HGPS cell (cell line): ENCODE data around the genes TMEM156 and KLHL5.

GRCh38 chr4:38155334-38155582, 195.1 kb downstream of the PTTG2 start:
- RRBS = no CpG with 5 or more reads among the region's 7 CpGs

- RRBS = no CpG with 5 or more reads among the region's 6 CpGs
Measured at GRCh38 chr4:38223945-38224296, 263.7 kb downstream of the PTTG2 start.

DNA sequence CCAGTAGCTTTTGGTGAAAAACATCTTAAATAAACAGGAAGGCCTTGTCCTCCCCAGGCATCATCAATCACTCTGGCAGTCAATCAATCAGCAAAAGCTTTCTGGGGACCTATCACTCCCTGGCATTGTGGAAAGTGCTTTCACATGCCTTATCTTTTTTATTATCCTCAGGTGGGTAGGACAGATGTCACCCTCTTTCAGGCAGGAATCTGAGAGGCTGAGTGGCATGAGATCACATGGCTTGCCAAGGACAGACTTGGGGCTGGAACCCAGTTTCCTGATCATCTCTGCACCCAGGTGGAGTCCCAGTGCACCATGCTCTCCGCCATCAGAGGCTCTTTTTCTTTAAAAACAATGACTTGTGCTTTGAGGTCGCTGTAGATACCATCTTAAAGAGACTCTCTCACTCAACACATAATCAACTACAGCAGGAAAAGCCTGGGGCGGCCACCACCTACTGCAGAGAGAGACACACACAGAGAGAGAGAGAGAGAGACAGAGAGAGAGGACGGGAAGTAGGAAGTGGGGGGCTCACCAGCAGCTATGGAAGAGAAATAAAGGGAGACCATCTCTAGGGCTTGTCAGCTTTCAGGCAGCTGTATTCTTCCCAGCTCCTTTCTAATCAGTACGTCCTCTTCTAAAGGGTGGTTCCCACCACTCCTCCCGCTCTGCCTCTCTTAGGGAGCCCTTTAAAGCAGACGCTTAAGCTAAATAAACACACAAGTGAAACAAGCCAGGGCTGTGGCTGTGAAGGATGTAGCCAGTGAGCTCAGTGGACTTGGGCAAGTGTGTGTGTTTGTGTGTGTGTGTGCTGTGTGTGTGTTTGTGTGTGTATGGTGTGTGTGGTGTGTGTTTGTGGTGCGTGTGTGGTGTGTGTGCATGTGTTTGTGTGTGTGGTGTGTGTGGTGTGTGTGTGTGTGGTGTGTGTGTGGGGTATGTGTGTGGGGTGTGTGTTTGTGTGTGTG, 282.9 kb downstream of the PTTG2 start:
- RRBS = no CpG with 5 or more reads among the region's 8 CpGs

DNA sequence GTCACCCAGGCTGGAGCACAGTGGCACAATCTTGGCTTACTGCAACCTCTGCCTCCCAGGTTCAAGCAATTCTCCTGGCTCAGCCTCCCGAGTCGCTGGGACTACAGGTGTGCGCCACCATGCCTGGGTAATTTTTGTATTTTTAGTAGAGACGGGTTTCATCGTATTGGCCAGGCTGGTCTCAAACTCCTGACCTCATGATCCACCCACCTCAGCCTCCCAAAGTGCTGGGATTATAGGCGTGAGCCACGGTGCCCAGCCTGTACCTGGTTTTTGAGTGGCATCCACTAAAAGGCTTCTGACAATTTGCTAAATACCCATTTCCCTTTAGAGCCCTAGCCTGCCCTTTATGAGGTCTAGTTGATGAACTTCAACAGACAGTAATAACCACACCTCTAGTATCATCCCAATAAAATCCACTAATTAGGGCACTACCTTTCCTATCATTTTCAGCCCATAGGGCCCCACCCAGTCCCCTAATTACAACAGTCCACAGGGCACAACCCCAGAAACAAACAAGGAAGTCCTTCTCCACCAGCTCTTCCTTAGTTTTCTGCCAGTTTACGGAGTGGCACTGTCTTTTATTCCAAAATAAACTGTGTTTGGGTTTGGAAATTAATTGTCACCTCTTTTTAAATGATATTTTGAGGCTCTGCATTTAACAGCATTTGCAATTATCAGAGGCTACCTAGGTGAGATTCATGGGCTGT, 303.7 kb downstream of the PTTG2 start:
- RRBS = no CpG with 5 or more reads among the region's 8 CpGs

GRCh38 chr4:38275185-38275703, 315.0 kb downstream of the PTTG2 start:
- RRBS = no CpG with 5 or more reads among the region's 6 CpGs

- RRBS = no CpG with 5 or more reads among the region's 2 CpGs
Measured at GRCh38 chr4:38449879-38450130, 214.2 kb upstream of the KLF3 start.

DNA sequence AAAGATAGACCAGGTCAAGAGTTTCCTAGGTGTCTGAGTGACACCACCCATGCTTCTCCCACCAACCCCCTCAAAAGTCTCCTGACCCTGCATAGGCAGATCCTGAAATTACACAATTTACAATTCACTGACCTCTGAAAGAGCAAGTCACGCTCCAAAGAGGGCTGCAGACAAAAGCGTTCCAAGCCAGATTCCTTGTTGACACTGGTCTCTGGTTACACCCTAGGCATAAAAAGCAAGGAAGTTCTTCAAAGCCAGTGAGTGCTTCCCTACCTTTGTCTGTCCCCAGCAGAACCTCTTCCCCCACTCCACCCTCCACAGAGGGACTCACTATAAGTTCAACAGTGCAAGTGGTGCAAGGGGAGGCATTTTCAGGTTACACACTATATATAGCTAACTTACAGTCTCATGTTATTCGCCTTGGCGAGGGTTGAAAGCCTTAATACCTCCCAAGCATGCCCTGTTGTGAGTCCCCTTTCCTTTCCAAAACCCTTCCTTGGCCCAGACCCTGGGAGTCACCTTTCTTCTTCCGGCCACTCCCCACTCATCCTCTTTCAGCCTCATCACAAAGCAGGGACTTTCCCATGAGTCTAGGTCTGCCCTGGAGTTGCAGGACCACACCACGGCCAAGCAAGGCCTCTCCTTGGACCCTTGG, 58.1 kb upstream of the KLF3 start:
- RRBS = no CpG with 5 or more reads among the region's 6 CpGs

GRCh38 chr4:38609567-38610159, 54.3 kb upstream of the KLF3 start:
- RRBS = no CpG with 5 or more reads among the region's 4 CpGs

GRCh38 chr4:38610904-38611579, 53.0 kb upstream of the KLF3 start:
- RRBS = no CpG with 5 or more reads among the region's 12 CpGs

GRCh38 chr4:38671627-38672088, 7.7 kb downstream of the KLF3 start:
- RRBS = no CpG with 5 or more reads among the region's 6 CpGs

DNA sequence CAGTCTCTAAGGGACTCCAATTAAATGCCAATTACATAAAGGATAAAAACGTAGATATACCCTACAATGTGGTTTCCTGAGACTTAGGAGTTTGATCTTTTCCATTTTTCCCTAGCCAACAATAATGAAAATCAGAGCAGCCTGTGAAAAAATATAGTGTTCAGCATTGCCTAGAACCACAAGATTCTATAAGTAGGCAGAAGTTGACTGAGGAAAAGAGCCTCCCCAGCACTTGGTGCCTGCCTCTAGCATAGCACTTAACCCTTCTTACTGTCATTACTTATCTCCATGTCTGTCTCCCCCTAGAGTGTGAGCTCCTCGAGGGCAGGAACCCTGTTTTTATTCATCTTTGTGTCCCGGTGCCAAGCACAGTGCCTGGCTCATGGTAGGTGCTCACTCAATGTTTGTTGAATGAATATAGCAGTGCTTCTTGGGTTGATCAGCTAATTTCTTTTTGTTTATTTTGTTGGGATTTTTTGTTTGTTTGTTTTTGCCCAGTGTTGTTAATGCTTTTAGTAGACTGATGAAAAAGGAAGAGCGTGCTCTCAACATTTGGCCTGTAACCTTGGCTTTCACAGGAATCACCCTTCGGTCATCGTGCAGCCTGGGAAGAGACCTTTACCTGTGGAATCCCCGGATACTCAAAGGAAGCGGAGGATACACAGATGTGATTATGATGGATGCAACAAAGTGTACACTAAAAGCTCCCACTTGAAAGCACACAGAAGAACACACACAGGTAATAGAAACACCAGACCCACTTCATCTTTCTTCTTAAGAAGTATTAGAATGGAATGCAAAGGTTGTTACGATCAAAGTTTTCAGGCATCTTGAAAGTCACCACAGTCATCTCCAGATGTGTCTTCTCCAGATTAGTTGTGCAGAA, 30.4 kb downstream of the KLF3 start:
- RRBS = no CpG with 5 or more reads among the region's 9 CpGs

DNA sequence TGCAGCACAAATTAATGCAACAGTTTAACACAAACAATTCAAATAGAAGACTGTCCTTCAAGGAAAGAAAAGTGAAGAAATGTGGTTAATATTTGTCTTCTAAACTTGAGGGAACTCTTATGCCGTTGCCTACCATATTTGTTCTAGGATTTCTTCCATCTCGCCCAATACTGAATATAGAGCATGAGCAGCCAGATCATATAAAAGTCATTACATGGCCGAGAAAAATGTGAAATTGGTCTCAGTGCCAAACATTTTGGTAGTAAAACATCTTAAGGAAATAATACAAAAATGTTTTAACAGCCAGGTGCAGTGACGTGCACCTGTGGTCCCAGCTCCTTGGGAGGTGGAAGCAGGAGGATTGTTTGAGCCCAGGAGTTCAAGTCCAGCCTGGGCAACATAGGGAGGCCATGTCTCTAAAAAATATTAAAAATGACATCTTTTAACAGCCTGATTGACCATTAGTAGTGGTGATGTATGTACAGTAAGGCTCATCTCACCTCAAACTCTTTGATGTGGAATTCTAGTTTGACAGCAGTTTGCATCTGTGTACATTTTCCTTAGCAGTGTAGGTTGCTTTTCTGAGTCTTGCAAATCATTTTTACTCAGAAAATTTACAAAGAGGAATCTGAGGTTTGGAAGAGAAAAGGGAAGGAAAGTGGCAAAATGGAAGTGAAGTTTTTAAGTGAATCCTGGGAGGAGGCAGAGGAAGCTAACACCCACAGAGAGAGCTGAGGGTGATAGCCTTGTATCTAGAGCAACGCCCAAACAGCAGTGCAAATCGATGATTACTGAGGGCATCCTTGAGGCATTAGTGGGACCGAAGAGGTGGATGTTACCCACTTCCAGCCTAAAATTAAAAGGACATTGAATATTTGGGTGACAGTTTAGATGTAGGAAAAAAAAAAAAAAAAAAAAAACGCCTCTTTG, 31.6 kb downstream of the KLF3 start:
- RRBS = no CpG with 5 or more reads among the region's 8 CpGs

- RRBS = no CpG with 5 or more reads among the region's 2 CpGs
Measured at GRCh38 chr4:38743772-38744365, 38.9 kb downstream of the TLR10 start.

- RRBS = no CpG with 5 or more reads among the region's 11 CpGs
Measured at GRCh38 chr4:38752311-38753018, 30.3 kb downstream of the TLR10 start.

DNA sequence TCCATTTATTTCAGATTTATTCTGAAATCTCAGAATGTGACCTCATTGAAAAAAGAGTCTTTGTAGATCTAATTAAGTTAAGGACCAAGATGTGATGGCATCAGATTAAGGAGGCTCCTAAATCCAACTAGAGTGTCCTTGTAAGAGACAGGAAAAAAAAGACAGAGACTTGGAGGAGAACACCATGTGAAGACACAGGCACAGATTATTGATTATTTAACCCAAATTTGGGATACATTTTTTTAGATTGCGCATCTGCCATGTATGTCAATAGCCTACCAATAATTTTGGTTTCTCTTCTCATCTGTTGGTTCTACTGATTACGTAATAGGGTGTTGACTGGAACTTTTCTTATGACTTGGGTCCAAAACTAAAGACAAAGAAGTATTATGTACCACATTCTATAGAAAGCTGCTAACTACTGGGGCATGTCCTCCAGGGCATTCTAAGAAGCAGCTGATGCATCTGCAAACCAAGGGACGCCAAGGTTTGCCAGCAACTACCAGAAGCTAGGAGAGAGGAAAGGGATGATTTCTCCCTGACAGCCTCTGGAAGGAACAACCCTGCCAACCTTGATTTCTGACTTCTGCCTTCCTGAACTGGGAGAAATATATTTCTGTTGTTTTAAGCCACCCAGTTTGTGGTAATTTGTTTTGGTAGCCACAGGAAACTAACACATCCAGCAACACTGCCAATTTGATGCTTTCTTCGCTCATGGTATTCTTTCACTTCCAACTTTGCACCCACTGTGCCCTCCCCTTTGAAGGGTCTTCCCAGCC, 15.7 kb upstream of the TLR1 start:
- RRBS = no CpG with 5 or more reads among the region's 4 CpGs

- RRBS = no CpG with 5 or more reads among the region's 10 CpGs
Measured at GRCh38 chr4:38903984-38904755, 36.6 kb downstream of the FAM114A1 start.

- RRBS = no CpG with 5 or more reads among the region's 6 CpGs
Measured at GRCh38 chr4:38931097-38931772, 63.6 kb downstream of the FAM114A1 start.

GRCh38 chr4:38967043-38967817, 65.0 kb downstream of the TMEM156 start:
- RRBS = no CpG with 5 or more reads among the region's 5 CpGs

- RRBS = no CpG with 5 or more reads among the region's 5 CpGs
Measured at GRCh38 chr4:39032021-39033077, at the start of gene TMEM156. TSS of gene TMEM156 (minus strand) at chr4:39032409.

- RRBS = no CpG with 5 or more reads among the region's 11 CpGs
Measured at GRCh38 chr4:39062019-39063002, at the start of gene KLHL5. TSS of gene KLHL5 (plus strand) at chr4:39062232.